Urinary bladder (tissue), 3 donors: Measurements from ENCODE around the genes MCF2, MAGEC1 and HSFX1.

GRCh38 chrX:139707870-139708463, at the start of gene MCF2:
TSS of gene MCF2 (minus strand) at chrX:139708167.
- PRO-cap = no peak
- RAMPAGE, long total RNA = no peak

DNA sequence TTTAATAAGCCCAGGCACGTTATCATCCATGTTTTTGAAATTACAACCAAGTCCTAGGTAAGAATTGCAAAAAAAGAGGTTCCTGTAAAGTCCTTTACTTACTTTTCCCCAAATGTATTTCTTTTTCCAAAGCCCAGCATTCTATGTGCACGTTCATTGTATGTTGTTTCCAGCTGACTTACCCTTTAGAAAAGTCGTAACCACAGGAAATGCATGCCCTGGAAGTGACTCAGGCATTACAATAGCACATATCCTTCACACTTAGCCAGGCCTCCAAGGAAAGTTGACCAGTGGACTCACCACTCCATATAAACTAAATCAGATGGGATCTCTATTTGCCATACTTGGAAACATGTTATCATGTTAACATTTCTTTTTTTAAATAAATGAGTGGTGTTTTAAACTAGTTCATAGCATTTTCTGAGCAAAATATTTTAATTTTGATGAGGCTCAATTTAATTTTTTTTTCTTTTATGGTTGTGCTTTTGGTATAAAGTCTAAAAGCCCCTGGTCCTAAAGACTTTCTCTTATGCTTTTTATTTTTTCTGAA, 183.7 kb downstream of the ENSG00000230707 start:
- PRO-cap = no peak
- RAMPAGE, long total RNA = no peak

DNA sequence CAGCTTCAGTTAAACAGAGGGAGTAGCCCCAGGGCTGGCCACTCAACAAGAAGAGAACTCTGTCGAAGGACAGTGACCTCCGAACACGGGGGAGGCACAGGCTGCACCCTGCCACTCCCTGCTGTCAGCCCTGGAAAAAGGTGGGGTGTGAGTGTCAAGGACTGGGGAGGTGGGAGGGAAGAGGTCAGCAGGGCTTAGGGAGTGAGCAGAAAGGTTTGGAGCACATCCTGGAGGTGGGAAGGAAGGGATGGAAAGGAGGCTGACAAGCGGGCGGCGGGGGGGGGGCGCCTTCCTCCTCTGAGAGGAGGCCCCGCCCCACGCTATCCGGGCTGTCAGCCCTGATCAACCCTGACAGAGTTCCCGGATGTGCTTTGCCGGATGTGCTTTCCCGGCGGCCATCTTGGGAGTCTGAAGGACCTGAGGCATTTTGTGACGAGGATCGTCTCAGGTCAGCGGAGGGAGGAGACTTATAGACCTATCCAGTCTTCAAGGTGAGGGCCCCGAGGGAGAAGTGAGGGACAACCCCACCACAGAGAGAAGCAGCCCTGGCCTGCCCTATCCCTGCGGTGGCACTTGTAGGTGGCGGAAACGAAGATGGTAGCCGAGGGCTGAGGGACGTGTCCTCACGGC, at the start of gene MAGEC1:
MAGEC1 (plus strand) TSS at position 407 of the 630 bp plus-strand sequence.
- PRO-cap = no peak
- RAMPAGE, long total RNA = no peak

- PRO-cap = no peak
- RAMPAGE, long total RNA = no peak
Measured at GRCh38 chrX:143289818-143290216, 227.5 kb downstream of the SPANXN3 start.

DNA sequence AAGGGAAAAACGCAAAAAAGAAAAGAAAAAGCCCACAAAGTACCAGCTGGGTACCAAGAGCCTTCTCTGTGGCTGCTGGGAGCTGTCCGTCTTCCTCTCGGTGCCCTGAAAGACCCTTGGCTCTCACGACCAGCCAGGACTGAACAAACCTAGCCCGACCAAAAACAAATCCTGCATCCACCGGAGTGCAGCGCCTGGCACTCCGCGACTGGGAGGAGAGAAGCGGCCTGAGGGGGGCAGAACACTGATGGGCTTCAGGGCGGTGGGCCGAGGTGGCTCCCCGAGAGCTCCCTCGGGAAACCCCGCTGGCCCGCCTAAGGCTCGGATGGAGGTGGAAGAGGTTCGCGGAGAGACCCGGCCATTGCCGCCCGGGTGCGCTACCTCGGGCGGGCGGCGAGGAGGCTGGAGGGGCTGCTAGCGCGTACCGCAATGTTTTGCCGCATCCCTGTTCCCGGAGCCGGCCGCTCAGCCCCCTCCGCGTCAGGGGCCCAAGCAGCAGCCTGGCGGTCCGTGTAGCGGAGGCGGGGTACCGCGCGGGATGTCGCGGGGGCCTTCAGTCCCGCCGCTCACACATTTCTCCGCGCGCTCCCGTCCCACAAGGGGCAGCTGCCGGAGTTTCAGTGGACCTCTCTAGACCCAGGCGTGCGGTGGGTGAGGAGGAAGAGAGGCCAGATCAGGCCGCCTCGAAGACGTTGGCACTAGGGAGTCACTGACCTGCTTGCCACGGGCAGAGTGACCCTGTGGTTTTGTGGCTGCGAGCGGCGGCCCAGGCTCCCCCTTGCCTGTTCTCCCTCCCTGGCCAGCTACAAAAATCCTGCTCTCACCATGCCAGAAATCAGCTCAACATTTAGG, 2.3 kb downstream of the SLITRK4 start:
- PRO-cap = no peak
- RAMPAGE, long total RNA = no peak

DNA sequence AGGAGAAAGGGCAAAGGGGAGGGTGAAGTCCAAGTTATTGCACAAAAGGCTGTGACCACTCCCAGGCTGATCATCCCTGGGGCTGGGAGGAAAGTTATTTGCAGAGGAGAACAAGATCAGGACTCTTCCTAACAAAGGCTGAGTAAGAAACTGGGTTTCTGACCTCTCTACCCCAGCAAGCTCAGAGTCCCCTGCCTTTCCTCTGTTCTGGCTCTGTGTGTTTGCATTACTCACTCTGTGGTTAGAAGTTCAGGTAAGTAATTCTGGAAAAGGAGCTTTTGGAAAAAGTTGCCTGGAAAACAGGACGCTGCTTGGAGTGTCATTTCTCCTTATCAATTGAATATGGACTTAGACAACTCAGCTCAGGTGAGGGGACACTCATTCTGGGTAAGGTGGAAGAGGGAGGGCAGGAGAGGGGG, 366.5 kb upstream of the CXorf51A start:
- PRO-cap = no peak
- RAMPAGE, long total RNA = no peak

DNA sequence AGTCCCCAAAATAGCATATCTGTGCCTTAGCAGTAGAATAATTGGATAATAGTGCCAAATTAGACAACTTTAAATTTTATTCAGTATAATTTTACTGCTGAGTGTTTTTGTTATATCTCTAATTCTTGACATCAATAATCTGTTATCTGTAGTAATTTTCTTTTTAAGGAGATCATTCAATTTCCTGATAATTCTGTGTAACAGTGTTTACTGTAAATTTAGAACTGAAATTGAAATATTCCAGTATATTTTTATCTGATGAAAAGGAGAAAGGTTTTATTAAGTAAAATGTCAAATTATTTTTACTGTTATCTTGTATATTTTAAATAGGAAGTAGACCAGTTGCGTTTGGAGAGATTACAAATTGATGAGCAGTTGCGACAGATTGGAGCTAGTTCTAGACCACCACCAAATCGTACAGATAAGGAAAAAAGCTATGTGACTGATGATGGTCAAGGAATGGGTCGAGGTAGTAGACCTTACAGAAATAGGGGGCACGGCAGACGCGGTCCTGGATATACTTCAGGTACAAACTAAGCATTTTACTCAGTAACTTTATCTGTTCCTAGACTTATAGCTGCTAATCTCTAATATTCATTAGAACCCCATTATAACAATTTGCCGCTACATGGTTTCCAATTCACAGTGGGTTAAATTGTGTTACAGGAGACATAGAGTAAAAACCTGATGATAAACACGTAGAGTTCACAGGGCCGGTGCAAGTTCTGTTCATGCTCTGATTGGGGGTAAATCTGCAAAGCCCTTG, 31.3 kb downstream of the FMR1 start:
- PRO-cap = no peak
- RAMPAGE, long total RNA = no peak

DNA sequence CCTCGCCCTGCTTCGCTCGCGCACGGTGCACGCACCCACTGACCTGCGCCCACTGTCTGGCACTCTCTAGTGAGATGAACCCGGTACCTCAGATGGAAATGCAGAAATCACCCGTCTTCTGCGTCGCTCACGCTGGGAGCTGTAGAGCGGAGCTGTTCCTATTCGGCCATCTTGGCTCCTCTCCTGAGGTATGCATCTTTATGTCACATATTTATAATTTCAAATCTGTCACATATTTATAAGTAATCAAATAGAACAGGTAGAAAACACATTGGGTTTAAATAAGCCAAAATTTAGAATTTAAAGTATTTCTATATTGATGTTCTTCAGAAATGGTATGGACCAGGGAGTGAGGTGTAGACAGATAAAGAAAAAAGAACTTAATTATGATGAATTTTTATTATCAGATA, 148.2 kb downstream of the FMR1NB start:
- PRO-cap = no peak
- RAMPAGE, long total RNA = no peak

DNA sequence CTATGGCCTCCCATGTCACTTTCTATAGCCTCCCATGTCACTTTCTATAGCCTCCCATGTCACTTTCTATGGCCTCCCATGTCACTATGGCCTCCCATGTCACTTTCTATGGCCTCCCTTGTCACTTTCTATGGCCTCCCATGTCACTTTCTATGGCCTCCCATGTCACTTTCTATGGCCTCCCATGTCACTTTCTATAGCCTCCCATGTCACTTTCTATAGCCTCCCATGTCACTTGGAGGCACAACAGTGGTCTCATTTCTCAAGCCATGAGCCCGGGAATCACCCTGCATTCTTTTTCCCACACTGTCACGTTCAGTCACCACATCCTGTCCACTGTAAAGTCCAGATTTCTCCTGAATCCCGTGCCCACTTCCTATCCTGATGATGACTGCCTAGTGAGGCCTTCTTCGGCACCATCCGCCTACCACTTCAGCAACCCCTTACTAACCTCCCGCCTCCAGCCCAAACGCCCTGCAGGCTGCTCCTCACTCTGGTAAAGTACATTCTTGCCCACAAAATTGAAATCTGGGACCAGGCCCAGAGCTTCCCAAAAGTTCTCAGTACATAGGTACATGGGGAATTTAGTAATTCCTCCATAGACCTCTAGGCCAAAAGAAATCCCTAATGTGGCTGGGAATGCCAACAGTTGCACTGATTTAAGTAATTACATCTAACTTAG, 10.4 kb upstream of the HSFX2 start:
- PRO-cap = no peak
- RAMPAGE, long total RNA = no peak

DNA sequence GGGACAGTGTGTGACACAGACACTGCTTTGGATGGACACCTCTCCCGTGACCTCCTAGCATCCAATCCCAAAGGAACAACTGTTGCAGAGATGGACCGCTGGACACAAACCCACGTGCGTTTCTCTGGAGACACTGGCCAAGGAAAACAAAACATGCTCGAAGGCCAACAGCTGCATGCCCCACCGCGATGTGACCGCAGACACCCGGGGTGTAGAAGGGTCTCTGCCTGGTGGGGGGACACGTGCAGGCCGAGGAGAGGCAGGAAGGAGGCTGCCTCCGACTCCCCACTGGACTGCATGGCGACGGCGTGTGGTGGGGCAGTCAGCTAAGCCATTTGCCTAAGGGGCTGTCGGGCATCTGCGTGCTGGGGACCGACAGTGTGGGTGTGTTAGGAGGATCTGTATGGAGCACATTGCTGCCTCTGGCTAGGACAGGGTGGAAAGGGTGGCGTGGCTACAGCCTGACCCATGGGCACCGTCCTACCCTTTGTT, at the start of gene HSFX1:
HSFX1 (plus strand) TSS at position 272 of the 492 bp plus-strand sequence.
- PRO-cap = no peak
- RAMPAGE, long total RNA = no peak

DNA sequence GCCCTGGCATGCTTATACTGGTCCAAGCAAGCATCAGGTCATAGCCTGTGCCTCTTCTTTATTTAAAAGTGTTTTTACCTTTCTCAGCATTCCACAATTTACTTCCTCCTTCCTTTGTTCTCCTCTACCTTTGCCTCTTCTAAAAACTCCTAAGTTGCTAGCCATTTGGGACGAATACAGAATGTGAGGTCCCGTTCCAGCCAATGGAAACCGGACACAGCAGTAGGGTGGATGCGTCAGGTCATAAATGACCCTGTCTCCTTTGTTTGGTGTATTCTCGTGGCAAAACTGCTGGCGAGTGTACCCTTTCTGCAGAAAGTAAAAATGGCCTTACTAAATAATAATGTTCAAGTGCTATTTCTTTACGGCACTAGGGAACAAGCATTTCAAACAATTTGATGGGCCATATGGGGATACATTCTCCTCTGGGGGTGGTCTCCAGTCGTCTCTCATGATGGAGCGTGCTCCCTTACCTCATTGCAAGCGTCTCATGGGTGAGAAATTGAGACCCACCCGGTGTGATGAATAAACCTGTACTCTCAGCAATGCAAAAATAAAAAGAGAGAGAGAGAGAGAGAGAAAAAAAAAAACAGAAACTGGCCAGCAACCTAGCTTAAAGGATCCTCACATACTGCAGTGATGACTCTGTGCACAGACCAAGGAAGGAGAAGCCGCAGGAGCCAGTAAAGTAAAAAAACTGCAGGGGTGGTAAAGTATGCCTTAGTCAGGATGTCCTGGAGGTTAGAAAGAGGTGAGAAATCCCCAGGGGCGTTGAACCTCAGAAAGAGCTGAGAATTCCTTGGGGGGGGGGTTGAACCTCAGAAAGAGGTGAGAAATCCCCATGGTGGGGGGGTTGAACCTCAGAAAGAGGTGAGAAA, 47.7 kb downstream of the MAGEA9 start:
- PRO-cap = no peak
- RAMPAGE, long total RNA = no peak

DNA sequence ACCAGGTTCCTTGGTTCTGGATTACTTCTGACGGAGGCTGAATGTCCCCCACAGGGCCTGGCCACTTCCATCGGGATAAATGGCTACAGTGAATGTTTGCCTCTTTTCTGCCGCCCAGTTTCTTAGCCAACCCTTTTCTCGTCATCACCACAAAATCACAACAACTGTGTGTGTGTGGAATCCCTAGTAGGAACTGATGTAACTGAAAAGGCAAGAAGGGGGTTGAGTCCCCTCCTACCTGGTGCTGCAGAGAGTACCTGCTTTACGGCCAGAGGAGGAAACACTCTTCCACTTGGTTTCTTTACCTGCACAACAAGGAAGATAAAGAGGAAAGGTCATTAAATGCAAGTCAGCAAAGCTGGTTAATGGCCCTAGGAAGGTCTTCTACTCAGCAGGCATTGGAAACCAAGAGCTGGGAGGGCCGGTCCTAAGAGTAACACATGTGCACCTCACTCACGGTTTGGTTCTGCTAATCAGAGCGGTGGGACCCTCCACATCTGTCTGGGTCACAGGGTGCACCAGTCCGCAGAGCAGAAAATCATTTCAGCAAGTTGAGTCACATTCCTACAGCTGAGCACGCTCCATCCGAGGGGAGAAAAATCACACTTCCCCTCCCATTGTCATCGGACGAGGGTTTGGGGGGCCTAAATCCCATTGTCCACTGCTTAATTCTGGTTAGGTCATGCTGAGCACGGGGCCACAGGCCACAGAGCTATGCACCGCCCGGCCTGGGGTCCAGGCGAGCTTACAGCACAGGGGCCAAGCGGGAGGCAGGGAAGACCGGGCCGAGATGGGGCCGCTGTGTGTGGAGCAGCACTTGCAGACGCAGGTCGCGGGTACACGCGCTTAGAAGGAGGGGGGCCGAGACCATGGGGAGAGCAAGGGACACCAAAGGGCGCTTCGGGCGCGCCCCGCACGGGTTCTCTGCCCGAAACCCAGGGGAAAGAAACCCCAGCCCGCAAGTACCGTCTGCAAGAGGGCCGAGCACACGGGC, 818 bp downstream of the EOLA2 start:
- PRO-cap = no peak
- RAMPAGE, long total RNA = no peak

- PRO-cap = no peak
- RAMPAGE, long total RNA = no peak
Measured at GRCh38 chrX:149944786-149945469, 6.6 kb upstream of the EOLA2 start.

- PRO-cap = bidirectional peak, plus-strand start at chrX:150509206, minus-strand start at chrX:150509072
- RAMPAGE, long total RNA = no peak
Measured at GRCh38 chrX:150508920-150509403, 59.5 kb upstream of the MTM1 start.

DNA sequence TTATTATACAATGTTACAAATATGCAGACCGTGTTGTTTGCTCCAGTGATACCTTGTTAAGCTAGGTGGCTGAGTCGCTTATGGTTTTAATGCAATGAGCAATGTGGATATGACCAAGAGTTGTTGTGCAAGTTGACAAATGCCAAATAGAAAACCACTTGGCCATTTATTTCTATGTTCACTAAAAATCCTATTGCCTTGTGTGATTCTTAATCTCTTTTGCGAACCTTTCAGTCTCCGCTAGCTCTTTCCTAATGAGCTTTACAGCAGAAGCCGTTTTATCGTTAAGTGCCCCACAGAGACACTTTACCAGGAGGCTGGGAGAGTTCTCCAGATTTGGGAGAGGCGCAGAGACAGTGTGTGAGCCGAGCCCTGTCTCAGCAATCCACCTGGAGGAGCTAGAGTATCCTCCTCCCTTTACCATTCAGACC, 55.0 kb upstream of the MTM1 start:
- PRO-cap = no peak
- RAMPAGE, long total RNA = no peak

DNA sequence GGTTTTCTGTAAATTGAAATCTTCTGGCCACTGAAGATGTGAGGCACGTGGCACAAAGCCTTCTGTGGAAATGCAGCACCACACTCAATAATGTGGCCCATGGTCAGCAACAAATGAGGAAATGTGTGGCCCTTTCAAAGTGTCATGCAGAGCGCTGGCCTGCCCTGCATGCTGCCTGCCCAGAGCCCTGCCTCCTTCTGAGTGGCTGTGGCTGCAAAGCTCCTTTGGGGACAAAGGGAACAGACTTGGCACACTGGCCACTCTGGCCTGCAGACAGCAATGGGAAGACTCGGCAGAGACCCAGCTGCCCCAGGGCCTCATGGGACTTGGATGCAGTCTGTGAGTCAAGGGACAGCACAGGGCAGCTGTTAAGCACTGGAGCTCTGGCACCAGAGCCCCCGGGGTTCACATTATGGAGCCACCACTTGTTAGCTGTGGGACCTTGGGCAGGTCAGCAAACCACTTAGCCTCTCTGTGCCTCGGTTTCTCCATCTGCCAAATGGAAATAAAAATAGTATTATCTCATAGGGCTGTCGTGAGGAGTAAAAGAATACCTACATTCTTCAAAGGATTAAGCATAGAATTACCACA, 42.8 kb upstream of the MTM1 start:
- PRO-cap = no peak
- RAMPAGE, long total RNA = no peak

GRCh38 chrX:150566544-150567308, 1.7 kb upstream of the MTM1 start:
- PRO-cap = no peak
- RAMPAGE, long total RNA = no peak

DNA sequence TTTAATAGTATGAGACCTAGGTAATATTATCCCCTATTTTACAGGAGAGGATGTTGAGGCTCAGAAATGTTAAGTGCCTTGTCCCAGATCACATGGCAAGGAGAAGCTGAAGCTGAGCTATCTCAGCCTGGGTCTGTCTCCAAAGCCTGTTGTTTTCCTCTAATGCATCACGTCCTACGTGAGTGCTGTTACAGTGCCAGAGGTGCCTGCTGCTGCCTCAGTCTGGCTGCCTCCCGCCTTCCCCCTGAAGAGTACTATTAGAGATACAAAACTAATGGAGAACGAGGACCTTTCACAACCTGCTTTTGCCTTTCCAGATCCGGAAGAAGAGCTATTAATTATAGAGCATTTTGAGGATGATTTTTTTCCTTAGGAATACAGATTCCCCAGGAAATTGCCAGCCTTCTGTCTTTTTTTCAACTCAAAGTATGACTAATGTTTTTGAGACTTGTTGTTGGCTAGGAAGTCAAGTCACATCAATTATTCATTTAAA, 44.0 kb upstream of the MTMR1 start:
- PRO-cap = no peak
- RAMPAGE, long total RNA = no peak

DNA sequence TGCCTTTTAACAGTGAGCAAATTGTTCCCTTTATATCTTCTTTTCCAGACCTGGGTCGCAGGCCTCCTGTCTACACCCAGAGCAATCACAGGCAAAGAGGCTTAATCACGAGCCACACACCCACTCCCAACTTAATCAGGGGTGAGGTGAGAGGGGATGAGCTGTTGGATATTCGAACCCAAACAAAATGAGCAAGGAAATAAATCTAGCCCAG, 755 bp upstream of the MTMR1 start:
- PRO-cap = no peak
- RAMPAGE, long total RNA = no peak

DNA sequence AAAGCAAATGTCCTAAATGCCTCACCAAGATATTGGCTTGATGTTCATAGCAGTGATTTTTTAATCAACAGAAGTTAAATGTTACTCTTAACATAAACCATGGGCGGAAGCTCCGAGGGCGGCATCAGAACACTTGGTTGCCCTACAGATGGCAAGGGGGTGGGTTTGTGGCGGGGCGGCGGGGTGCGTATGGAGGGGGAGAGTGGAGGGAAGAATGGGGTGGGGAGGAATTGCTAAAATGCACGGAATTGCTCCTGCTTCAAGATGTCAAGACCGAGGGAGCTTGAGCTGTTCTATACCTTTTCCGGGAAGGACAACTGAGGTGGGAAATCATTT, 480 bp upstream of the MTMR1 start:
- PRO-cap = no peak
- RAMPAGE, long total RNA = no peak